Melanocyte of skin (primary cell): ENCODE measurements around a stretch of chr14.

DNA sequence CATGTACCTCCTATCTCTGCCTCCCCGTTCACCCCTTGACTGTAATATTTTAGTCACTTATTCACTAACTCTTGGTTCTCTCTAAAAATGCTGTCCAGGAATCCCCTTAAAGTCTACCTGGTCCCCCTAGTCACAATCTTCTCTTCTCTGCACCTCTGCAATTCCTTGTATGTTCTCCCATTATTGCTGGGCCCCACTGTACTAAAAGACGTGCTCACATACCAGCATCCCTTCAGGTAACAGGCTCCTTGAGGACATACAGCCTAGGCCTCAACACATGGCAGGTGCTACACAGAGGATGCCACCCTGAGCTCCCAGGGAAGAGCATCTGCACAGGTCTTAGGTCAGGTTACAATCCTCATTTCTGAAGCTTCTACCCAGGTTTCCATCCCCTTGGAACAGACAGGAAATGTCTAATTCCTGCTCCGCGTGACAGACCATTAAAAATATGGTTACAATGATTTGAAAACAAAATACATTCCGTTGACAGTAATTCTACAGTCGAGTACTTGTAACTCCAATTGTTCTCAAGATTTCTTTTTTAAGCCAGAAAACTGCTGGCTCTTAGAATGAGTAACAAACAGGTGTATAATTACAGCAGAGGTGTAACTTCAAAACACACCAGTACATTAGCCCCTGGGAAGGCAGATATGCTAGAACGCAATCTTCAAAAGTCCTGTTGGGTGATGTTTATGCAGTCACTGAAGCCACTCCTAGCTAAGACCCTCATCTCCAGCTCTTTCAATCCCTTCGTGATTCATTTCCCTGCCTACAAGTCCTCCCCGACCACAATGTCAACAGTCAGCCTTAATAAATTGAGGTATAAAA is 11.8 kb downstream of the SETD3 start:
- CAGE, long polyA plus RNA, 2 experiments = no peak in any of the 2 experiments

DNA sequence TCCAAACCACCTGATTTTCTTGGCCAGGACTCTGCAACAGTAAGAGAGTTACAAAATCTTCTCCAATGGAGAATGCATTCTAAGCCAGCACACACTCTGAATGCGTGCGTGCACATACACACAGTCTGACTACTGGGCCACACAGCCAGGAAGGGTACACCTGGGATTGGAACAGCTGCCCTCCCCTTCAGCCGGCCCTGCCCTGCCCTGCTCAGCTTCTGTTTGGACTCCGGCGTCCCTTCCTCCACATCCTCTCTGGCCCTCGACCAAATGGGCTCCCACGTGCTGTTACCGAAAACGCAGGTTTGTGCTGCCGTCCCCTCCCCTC is 42.9 kb downstream of the CCNK start:
- CAGE, long polyA plus RNA, 2 experiments = no peak in any of the 2 experiments

GRCh38 chr14:99554038-99554736 is 49.8 kb downstream of the CCDC85C start:
- CAGE, long polyA plus RNA, 2 experiments = no peak in any of the 2 experiments

DNA sequence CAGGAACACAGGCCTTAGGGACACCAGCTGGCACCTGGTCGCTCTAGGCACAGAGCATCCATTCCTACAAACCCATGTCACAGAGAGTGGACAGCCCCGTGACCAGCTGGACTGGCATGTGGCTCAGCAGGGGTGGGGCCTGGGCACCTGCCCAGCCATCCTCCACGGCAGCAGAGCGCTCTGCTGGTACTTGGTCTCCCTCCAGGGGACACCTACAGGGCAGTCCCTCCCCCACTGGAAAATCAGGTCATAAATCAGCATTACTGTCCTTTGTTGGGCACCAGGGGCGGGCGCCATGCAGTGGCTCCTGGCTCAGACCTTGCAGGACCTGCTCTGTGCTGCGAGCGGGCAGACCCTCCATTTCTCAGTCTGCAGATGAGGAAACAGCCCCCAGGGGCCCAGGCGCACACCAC is 42.7 kb downstream of the CCDC85C start:
- CAGE, long polyA plus RNA, 2 experiments = no peak in any of the 2 experiments

GRCh38 chr14:99579183-99579818 is 24.7 kb downstream of the CCDC85C start:
- CAGE, long polyA plus RNA, 2 experiments = no peak in any of the 2 experiments

DNA sequence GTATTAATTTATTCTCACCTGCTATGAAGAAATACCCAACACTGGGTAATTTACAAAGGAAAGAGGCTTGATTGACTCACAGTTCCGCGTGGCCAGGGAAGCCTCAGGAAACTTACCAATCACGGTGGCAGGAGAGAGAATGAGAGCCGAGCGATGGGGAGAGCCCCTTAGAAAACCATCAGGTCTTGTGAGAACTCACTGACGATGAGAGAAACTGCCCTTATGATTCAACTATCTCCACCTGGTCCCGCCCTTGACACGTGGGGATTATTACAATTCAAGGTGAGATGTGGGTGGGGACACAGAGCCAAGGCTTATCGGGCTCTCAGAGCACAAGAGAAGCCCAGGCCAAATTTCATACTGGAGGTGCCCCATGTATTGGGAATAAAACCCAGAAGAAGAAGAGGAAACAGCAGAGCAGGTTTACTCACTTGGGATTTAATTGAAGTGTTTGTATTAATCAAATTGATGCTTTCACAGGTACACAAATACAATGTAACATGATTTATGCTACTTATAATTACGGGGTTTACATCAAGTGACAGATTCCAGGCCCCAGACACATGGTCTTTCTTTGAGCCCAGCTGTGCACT is 8.1 kb upstream of the CCDC85C start:
- CAGE, long polyA plus RNA, 2 experiments = no peak in any of the 2 experiments

GRCh38 chr14:99682546-99683055 is 1.5 kb upstream of the CYP46A1 start:
- CAGE, long polyA plus RNA, 2 experiments = no peak in any of the 2 experiments

DNA sequence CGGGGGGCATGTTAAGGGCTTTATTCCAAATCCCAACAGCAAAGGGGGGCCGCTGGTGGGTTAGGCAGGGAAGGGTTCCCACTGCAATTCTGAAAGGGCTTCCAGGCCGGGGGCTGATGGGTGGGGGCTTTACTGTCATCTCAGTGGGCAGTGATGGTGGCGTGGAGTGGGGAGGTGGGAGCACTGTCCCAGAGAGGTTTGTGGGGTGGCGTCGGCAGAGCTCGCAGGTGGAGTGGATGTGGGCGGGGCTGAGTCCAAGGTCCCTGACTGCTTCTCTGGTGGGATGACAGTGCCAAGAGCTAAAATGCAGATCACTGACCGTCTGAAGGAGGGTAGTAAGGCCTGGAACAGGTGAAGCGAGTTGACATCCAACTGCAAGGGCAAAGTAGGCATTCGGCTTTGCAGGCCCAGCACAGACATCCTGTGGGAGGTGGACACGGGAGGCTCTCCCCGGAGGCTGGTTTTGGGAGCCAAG is 121.5 kb upstream of the EVL start:
- CAGE, long polyA plus RNA, 2 experiments = no peak in any of the 2 experiments

DNA sequence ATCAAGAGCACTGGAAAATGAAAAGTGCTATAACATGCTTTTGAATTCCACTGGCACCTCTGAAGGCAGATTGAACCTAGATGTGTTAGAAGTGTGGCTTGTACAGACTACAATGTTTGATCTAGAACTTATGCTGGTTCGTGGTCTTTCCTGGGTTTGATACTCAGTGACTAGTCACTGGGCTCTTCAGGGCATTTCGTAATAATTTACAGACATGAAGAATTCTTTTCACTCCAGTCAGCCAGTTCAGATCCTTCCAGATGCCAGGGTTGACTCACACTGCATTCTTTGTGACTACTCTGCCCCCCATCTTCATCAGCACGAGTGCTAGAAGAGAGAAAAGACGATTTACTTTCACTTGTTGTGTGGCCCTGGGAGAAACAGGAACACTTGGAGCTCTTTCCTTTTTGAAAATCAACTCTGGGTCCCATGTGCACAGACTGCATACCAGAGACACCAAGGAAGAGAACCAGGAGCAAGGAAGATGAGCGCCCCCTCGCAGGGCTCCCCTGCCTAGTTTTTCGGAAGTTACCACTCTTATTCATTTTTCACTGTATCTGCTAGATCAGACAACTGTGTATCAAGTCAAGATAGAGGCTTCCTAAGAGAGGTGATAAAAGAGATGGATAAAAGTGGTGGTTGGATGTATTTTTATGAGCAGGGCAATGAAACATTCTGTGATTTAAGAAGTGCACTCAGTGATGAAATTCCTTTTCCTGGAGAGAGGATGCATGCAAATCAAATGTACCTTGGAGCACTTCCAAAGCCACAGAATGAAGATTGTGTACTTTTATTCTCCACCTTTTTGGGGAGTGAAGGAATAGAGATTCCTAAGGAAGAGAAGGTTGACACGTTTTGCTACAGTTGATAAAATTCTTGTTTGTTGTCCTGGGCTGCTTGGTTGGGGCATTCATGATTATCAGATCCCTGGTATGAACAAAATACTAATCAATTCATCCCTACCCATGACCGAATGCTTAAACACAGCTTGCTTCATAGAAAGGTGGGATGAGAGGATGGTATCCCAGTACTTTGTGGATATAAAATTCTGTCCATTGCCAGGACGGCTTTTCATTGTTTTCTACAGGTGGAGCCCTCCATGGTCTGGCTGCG is 33.4 kb upstream of the EVL start:
- CAGE, long polyA plus RNA, 2 experiments = no peak in any of the 2 experiments

- CAGE, long polyA plus RNA, 2 experiments = no peak in any of the 2 experiments
These were observed 6.4 kb upstream of the EVL start for GRCh38 chr14:100058805-100059242.

GRCh38 chr14:100097369-100097866 is 32.2 kb downstream of the EVL start:
- CAGE, long polyA plus RNA, 2 experiments = no peak in any of the 2 experiments

DNA sequence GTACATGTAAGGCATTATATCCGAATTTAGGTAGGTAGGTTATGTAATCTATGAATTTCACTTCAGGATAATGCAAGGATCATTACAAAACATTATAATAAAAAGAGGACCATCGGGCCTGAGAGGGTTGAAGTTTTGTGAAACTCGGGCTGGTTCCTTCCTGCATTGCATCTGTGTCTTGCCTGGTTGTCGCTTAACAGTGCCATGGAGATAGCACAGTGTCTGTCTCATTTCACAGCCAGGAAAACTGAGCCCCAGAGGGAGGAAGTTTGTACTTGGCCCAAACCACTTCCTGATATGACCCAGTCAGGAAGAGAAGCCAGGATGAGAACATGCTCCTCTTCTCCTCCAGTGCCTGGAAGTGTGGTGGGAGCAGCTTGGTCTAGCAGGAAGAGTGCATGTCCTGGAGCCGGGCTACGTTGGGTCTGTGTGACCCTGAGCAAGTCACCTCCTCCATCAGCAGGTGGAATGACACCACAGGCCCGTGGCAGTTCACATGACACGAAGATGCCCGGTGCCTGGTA is 41.4 kb downstream of the EVL start:
- CAGE, long polyA plus RNA, 2 experiments = no peak in any of the 2 experiments

DNA sequence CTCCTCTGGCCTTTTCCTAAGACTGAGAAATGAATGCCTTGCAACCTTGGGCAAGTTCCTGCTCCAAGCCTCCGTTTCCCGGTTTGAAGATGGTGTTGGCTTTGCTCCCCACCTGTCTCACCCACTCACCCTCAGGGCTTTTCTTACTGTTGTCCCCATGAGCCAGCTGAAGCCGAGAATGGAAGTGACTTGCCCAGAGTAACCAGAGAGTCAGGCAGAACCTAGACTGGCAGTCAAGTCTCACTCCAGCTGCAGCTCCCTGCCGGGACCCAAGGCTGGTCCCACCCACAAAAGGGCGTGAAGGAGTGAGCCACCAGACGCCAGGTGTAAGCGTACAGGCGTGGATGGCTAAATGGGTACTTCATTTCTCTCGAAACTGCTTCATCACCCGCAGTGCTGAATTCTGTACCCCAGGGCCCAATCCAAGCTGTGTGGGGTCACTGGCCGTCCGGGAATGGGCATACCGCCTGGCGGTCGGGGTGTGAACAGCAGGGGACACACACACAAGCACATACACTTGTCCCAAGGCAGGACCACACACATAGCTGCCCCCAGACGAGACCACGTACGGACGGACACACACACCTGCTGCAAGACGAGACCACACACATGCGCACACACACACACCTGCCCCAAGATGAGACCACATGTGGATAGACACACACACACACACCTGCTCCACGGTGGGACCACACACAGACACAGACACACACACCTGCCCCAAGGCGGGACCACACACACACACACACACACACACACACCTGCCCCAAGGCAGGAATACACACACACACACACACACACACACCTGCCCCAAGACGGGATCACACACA is 34.8 kb downstream of the DEGS2 start:
- CAGE, long polyA plus RNA, 2 experiments = no peak in any of the 2 experiments

GRCh38 chr14:100144826-100145716 is 14.4 kb downstream of the DEGS2 start:
- CAGE, long polyA plus RNA, 2 experiments = no peak in any of the 2 experiments

DNA sequence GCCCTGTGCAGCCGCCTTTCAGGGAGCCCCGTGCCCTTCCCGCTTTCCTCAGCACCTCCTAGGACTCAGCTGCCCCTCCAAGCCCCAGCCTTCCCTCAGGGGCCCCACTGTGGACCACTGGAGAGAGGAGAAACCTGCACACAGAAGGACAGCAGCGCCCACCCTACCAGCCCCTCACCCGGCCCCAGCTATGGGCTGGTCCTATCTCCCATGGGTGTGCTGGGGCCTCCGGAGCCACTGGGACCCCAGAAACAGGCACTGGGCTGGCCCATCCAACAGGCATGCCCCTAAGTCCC is 8.8 kb downstream of the DEGS2 start:
- CAGE, long polyA plus RNA, 2 experiments = no peak in any of the 2 experiments

- CAGE, long polyA plus RNA, 2 experiments = no peak in any of the 2 experiments
These were observed 31.3 kb upstream of the YY1 start for GRCh38 chr14:100207618-100208070.

DNA sequence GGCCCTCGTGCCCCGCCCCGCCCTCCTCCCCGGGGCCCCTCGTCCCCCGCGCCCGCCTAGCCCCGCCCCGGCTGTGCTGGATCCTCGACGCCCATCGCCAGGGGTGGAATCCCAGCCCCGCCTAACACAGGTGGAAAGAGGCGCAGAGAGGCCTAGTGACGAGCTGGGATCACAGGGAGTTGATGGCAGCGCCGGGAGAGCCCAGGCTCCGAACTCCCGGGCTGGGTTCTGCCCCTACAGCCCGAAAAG is 24.4 kb upstream of the YY1 start:
- CAGE, long polyA plus RNA, 2 experiments = no peak in any of the 2 experiments

DNA sequence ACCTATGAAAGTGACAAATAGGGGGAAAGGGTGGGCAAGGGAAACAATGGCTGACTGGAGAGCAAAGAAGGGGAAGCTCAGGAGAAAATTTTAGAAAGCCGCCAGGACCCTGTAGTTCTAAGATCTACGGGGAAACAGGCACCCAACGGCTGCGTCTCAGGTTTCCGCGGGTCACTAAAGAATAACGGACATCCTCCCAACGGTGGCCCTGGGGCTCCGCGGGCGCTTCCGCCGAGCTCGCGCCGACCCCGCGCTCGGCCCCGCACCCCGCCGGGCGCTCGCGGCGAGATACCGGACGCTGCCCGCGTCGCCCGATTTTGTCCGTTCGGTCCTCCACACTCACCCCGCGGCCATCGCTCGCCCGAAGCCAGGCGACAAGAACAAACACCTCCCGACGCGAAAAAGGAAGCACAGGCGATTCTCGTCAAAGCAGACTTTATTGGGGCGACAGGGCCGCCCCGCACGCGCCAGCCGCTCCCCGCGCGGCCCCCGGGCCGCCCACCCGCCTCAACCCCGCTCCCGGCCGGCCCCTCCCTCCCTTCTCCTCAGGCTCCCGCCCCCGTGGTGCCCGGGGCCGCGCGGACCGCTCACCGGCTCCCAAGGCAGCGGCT is 959 bp upstream of the YY1 start:
- CAGE, long polyA plus RNA, 2 experiments = no peak in any of the 2 experiments

- CAGE, long polyA plus RNA, 2 experiments = no peak in any of the 2 experiments
These were observed 9.9 kb downstream of the SLC25A47 start for GRCh38 chr14:100332662-100333756.

- CAGE, long polyA plus RNA, 2 experiments = no peak in any of the 2 experiments
These were observed 77.6 kb downstream of the RTL1 start for GRCh38 chr14:100825663-100826666.